H7 (cell line): ENCODE results near the genes TOPBP1 and TF.

GRCh38 chr3:133541054-133541471 is 32.4 kb upstream of the CDV3 start:
- RAMPAGE, long total RNA, result no peak

DNA sequence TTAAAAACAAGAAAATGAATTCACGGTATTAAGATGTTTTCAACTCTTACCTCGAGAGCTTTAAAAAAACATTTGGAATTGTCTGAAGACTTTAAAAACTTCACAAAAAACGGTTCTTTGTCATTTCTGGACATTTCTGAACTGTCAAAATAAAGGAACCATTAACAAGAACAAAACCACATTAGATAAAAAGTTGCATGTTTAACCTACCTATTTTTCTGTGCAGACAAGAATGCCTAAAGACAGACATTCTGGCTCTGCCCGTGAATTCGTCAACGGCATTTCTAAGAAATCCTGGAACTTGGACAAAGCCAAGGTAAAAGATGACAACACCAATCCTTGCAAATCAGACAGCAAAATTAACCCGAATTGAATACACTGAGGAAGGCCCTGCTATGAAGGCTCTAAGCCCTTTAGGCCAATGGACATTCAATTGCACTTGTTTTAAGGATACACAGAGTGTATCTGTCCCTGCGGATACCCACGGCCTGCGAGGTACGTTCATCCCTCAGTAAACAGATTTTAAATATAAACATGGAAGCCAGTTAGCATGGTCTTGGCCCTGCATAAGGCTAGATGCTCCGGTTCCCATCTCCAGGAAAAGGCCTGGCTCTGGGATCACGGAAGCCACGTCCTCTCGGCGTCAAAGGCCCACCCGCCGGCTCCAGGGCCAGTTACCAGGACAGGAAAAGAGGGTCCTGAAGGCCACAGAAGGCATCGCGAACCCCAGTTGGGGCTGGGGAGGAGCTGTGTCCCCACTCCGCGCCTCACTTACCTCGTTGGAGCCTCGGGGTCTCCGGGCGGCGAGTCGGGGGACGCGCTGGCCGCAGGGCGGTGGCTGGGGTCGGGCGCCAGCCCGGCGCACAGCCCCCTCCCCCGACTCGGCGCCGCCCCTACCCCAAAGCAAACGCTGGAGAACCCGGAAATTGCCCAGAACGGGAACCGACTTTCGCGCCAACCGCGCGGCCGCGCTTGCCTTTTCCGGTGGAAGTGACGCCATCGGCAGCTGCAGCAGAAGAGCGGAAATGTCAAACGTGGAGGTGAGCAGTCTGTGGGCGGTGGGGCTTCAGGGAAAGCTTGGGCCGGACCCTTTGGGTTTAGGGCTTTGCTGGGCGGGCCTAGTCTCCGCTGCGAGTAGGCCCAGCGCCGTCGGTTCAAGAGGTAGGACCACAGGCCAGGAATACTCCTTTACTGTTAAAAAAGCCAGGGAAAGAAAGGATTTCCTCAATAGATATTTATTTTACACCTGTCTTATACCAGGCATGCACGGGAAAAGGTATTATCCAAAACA is at the start of gene TOPBP1:
Gene TOPBP1 (minus strand): TSS at position 948 of the 1,291 bp plus-strand sequence.
- RAMPAGE, long total RNA, result start-site peak on the plus strand centred at position 1,012 of the sequence, 8 bp wide, 11 reads

- RAMPAGE, long total RNA, result no peak
Observed at GRCh38 chr3:133733305-133733650, 12.9 kb upstream of the TF start.

DNA sequence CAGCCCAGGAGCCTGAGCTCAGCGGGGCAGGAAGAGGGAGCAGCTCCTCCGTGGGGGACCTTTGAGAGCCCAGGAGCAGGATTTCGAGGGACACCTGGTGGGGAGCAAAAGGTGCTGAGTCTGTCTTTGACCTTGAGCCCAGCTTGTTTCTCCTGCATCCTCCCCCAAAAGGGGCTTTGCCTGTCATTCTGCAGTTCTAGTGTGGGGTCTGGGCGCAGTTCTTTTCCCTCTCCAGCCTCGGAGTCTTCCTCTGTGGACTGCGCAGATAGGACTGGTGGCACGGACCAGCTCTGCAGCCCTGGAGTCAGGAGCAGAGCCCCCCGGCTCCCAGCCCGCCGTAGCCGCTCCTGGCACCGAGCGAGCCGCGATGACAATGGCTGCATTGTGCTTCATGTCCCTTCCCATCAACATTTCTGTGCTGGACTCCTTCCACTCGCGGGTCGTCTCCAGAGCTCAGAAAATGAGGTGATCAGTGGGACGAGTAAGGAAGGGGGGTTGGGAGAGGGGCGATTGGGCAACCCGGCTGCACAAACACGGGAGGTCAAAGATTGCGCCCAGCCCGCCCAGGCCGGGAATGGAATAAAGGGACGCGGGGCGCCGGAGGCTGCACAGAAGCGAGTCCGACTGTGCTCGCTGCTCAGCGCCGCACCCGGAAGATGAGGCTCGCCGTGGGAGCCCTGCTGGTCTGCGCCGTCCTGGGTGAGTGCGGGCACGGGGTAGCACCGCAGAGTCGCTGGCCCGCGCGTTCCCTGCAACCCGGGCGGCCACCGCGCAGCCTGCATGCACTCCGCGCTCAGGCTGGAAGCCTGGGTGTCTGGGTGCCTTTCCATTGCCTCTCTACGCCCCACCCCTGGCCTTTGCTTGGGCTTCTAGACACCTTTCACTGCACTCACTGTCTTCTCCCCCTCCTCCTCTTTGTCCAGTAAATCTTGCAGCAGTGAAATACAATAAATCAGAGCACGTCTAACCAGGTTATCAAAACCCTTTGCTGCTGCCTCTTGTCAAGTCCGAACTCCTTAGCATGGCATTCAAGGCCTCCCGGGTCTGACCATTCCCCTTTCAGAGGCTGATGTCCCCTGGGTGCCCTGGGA is at the start of gene TF:
Gene TF (plus strand): TSS at position 609 of the 1,091 bp plus-strand sequence.
- RAMPAGE, long total RNA, result no peak

- RAMPAGE, long total RNA, result no peak
Observed at GRCh38 chr3:133753404-133753905, 7.3 kb downstream of the TF start.

GRCh38 chr3:133758999-133759552 is 12.9 kb downstream of the TF start:
- RAMPAGE, long total RNA, result no peak

DNA sequence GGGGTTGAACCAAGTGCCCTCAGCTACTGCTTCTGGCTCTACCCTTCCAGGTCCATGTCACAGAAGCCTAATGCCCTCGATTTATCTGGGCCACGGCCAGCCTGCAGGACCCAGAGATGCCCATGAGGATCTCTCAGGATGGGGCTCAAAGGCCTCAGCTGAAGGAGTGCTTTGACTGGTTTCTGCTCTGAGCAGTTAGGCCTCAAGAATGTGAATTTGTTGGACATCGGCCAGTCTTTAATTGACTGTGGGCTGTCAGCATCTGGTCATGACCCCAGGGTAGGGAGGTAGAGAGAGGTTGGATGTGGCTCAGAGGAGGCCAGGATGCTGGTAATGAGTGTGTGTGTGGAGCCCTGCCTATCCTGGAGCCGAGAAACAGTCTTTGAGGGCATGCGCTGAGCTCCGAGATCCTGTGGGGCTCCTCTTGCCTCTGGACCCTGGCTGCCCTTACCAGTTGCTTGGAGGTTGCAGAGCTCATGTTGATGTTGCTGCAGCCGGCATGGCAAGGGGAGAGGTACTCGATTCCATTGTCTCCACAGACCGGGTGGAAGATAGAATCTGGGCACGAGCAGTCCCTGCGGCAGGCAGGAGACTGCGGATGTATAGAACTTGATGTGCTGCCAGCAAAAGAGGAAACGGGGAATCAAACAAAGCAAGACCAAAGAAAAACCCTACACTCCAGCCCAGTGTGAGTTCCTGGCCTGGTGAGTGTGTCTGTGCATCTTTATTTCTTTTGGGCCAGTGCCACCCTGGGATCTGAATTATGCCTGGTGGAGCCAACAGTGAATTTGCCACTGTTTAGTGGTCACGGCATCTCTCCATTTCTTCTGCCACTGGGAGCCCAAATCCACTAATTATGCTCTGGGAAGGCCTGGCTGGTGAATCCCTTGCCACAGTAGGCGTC is 49.2 kb upstream of the RAB6B start:
- RAMPAGE, long total RNA, result no peak

DNA sequence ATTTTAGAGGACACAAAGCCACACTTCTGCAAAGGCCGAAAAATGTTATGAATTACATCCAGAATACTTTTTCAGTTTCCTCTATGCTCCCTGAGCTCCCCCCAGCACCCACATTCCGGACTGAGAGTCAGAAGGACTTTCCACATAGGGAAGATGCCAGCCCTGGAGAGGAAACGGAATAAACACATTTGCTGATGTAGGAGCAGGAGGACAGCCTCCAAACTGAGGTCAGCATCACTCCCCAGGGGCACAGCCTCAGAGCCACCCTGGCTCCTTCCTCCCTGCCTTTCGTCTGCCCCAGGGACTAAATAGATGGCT is 22.6 kb upstream of the SLCO2A1 start:
- RAMPAGE, long total RNA, result no peak

- RAMPAGE, long total RNA, result no peak
Observed at GRCh38 chr3:134809781-134810890, 15.1 kb downstream of the EPHB1 start.

GRCh38 chr3:134874723-134875279 is 79.7 kb downstream of the EPHB1 start:
- RAMPAGE, long total RNA, result no peak

DNA sequence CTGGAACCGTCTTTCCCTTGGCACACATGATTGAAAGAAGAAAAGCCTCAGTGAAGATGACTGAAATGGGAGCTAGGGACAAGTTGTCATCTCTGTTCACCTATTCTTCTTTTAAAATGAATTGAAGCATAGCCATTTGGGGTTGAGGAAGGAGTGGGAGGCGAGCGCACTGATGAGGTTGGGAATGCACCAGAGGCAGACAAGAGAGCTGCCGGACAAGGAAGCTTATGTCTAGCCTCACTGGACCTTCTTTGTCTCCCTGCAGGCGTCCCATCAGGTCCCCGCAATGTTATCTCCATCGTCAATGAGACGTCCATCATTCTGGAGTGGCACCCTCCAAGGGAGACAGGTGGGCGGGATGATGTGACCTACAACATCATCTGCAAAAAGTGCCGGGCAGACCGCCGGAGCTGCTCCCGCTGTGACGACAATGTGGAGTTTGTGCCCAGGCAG is 337.4 kb downstream of the EPHB1 start:
- RAMPAGE, long total RNA, result no peak

GRCh38 chr3:135170720-135171244 is 375.7 kb downstream of the EPHB1 start:
- RAMPAGE, long total RNA, result no peak

- RAMPAGE, long total RNA, result no peak
Observed at GRCh38 chr3:136147526-136148108, 48.5 kb downstream of the MSL2 start.

- RAMPAGE, long total RNA, result no peak
Observed at GRCh38 chr3:136969425-136969907, 11.7 kb downstream of the IL20RB start.

DNA sequence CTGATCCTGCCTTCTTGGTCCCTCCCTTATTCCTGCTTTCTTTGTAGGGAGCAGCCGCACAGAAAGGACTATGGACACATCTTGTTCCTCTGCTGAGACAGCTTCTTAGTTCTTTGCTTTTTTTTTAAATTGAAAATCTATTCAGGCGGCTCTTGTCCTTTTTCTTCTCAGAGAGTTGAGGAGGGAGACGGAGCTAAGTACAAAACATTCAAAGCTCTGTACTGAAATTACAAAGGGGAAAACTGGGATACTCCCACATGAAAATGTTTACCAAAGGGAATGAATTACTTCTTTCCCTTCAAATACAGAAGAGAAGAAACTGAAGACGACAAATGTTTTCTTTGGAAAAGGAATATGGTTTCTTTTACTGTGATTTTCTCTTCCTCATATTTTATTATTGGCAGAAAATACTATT is 285.2 kb downstream of the IL20RB start:
- RAMPAGE, long total RNA, result no peak

- RAMPAGE, long total RNA, result no peak
Observed at GRCh38 chr3:137713996-137714300, 50.2 kb upstream of the SOX14 start.

- RAMPAGE, long total RNA, result no peak
Observed at GRCh38 chr3:138019142-138019811, 9.3 kb downstream of the CLDN18 start.

DNA sequence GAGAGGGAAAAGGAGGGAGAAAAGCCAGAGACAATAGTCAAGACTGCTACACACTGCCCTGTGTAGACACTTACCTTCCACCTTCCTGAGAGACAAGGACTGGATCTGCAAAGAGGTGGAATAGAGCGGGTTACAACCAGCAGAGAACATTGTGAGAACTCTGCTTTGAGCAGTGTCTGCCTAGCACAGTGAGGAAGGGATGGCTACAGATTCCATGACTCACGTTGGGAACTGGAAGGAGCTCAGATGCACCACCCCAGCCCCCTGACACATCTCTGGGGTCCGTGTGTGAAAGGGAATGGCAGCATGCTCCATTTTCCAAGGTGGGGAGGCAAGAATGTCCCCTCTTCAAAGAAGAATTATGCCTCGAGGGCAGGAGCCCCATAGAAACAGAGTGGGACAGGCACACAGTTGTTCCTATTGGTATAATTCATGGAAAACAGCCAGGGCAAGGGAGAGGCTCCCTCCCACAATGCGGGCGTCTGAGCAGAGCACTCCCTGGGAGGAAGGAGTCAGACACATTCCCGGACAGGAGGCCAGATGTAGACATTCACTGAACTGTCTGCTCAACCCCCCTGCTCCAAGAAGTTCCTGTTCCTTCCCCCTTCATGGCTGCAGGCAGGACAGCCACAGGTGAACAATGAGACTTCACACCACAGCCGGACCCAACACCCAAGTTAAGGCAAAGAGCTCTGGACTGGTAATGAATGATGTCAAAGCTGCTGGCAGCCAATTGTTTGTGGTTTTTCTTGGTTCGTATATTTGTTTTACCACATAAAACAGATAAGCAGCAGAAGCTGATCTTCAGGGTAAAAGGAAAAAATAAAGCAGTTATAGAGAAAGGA is 33.5 kb downstream of the DZIP1L start:
- RAMPAGE, long total RNA, result no peak

- RAMPAGE, long total RNA, result no peak
Observed at GRCh38 chr3:138248244-138248572, 61.1 kb downstream of the ARMC8 start.

DNA sequence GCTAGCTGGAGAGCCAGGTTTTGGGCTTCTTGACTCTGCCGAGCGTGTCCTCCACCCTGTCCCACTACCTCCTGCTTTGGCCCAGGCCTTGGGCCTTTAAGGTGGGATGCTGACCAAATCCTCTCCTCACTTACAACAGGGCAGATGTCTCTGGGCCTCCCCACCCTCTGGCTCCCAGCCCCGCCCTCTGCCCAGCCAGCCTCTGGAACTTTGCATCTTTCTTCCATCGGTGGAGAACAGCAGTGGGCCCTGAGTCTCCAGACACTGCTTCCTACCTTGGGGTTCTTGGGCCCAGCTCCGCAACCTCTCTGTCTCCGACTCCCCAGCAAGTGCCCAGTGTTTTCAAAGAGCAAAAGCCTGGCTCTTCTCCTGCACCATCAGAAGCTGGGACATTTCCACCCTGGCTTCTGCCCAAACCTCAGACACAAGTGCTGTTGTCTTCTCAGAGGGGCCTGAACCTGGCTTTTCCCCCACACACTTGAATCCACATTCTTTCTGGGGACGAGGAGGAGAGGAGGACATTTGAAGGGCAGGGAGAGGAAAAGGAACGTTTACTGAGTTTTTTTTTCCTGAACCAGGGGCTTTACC is 33.1 kb downstream of the MRAS start:
- RAMPAGE, long total RNA, result no peak